Measurements from ENCODE around the genes TPM3, CKS1B and ZBTB7B.

- RRBS: no CpG with 5 or more reads among the region's 6 CpGs
Observed at GRCh38 chr1:153803326-153804420, 28.5 kb downstream of the SLC27A3 start.

- RRBS: no CpG with 5 or more reads among the region's 1 CpG
Observed at GRCh38 chr1:154022283-154022729, 31.7 kb downstream of the RPS27 start.

DNA sequence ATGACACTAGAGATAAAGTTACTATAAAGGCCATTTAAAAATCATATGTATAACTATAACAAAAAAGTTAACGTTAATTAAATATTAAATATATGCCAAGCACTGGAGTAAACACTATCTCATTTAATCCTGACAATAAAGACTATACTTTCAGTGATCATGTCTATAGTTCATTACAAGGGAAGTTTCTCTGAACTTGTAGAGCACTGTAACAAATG lies 75.2 kb downstream of the TPM3 start:
- RRBS: no CpG with 5 or more reads among the region's 1 CpG

GRCh38 chr1:154154255-154154752 lies 37.6 kb downstream of the TPM3 start:
- RRBS: no CpG with 5 or more reads among the region's 11 CpGs

- RRBS: no CpG with 5 or more reads among the region's 2 CpGs
Observed at GRCh38 chr1:154191813-154192467, at the start of gene TPM3. TSS of gene TPM3 (minus strand) at chr1:154192100.

DNA sequence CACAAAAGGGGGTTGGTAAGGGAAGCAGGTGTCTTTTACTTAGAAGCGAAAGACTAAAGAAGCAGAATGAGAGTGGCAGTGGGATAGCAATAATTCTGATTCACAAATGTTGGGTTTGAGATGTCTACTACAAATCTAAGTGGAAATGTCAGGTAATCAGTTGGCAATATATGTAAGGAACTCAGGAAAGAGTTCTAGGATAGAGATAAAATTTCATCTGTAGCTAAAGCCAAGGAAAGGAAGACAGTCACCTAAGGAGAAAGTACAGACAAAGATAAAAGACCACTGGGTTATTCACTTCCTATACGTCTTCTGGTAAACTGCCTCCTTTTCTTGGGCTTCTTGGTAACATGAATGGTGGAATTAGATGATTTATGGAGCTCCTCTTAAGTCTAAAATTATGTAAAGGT lies 1.3 kb downstream of the C1orf43 start:
- RRBS: no CpG with 5 or more reads among the region's 2 CpGs

DNA sequence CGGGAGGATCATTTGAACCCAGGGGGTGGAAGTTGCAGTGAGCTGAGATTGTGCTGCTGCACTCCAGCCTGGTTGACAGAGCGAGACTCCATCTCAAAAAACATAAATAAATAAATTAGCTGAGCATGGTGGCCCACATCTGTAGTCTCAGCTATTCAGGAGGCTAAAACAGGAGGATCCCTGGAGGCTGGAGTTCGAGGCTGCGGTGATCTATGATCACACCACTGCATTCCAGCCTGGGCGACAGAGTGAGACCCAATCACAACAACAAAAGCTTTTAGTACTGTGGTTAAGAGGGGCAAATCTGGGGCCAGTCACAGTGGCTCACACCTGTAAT lies 5.5 kb downstream of the HAX1 start:
- RRBS: no CpG with 5 or more reads among the region's 5 CpGs

DNA sequence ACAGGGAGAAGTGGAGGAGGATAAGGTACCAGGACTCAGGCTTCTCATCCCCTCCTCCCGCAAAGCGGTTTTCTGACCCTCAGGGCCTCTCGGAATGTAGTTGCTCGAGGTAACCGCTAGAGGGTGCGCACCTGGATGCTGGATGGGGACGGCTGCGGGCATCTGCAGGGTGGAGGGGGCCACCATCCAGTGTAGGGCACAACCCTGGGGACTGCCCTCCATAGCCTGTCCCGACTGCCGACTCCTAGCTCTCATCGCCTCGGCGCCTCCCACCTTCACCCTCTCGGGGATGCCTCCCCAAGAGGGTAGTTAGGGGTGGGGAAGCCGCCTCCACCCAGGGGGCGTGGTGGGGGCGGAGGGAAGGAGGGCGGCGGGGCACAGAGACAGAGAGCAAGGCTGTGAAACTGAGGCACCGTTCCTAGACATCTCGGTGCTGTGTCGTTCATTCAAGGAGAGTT lies 656 bp upstream of the ATP8B2 start:
- RRBS: no CpG with 5 or more reads among the region's 22 CpGs

- RRBS: no CpG with 5 or more reads among the region's 7 CpGs
Observed at GRCh38 chr1:154334968-154335295, 9.6 kb downstream of the ATP8B2 start.

DNA sequence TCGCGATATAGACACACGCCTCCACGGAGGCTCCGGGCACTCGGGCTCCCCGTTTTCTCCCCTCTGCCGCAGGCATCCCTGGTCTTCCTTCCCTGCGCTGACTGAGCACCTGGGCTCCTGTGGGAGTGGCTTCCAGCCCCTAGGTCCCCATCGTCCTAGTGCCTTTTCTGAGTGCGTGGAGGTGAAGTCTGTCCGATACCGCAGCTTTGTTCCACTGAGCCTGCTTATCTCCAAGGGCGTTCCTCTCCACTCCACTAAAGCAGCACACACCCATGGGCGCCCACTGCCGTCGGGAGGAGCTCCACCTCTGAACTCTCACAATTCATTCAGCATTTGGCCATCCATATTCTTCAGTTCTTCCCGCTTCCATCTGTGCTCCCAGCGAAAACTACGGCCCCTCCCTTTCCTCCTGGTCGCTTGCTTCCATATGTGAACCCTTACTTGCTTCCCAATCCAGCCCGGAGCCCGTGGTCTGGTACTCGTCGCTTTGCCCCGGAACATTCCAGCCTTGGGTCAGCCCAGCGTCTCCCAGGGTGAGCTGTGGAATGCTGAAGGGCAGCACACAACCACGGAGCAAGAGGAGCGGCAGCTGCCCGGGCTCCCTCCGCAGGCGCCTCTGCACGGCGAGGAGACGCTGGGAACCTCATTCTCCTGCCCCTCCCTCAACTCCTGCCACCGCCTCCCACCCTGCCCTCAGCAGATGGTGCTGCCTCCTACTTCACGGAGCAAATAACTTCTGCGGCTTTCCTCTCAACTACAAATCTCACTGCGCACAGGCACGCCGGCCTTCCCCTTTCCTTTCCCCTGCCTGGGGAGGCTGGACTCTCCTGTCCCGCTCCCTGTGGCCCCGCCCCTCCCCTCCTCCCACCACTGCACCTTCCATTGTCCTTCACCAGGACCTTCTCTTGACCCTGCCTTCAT lies 27.5 kb downstream of the ATP8B2 start:
- RRBS: 7% methylated on average over 5 of the region's 43 CpGs

- RRBS: no CpG with 5 or more reads among the region's 14 CpGs
Observed at GRCh38 chr1:154430646-154431538, 25.7 kb downstream of the IL6R start.

DNA sequence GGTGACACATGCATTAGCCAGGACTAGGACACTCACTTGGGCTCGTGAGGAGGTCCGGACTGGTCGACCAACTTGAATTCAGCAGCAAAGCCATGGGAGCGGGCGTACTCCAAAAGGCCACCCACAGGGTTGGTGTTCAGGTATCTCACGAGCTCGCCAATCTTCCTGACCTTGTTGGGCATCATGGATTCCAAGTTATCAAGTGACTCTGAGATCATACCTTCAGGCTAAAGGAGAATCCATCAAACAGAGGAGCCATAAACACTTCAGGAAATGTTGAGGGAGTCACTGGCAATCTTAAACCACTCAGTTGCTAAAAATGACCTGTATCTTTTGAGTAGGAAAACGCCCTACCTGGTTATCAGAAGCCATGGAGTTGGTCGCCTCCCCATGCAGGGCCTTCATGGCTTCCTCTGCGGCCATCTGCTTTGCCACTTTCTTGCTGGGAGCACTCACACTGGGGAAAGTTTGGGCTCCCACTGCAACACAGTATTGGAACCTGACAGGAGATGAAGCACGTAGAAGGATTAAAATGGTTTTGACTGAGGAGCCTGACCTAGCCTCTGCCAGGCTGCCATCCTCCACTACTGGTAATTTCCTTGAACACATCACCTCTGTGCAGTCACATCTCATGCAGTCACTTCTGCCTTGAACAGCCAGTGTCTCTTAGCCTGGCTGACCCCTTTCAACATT lies 11.1 kb downstream of the ADAR start:
- RRBS: no CpG with 5 or more reads among the region's 11 CpGs

- RRBS: 7% methylated on average over 2 of the region's 25 CpGs
Observed at GRCh38 chr1:154627819-154628326, 19.9 kb upstream of the ADAR start.

DNA sequence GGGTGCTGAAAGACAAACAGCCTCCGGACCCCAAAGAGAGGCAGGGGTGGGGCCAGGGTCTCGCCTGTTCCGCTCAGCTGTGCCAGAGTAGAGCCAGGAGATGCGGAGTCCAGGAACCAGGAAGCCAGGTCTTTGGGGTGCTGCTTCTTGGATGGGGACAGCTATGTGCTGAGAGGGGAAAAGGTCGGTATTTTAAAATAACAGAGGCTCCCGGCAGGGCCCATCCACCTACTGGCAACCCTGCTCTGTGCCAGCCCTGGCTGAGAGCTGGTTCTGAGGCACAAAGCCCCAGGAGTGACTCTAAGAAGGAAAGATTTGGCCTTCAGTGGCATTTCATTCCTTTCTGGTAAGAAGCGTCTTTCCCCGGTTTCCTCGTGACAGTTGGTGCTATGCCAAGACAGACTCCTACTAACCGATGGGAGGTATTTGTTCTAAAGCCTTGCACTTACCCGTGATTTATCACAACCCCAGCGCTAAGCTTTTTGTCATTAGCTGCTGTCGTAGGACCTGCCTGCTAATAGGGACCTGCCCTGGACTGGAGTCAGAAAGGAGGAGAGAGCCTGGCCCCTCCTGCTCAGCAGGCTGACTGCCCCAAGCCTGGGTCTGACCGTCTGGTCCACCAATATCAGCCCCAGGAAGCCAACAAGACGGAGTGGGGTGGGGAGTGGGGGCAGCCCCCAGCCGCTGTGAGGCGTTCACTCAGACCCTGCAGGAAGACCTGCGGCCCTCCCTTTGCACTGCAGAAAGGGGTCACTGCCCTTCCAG lies 123.1 kb upstream of the ADAR start:
- RRBS: no CpG with 5 or more reads among the region's 18 CpGs

DNA sequence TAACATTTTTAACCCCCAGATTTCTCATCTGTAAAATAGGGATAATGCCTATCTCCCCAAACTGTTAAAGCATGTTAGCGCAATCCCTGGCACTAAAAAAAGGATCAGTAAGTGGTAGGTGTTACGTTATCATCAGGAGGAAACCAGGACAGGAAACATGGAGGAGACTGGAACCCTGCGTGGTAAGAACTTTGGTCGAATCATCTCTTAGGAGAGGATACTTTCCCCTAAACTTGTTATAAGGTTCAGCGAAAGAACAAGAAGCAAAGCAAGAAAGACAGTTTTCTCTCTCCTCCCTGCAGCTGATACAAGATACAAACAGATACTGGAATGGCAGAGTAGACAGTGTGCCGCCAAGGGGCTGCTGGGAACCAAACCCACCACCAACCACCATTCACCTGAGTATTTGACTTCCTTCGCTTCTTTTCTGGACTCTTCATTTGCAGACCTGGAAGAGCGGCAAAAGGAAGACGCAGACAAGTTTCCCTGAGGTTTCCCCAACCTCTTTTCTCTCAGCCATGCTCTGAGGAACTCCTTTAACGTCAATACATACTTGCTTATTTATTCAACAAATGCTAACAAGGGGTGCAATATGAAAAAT lies 903 bp downstream of the PYGO2 start:
- RRBS: no CpG with 5 or more reads among the region's 10 CpGs

DNA sequence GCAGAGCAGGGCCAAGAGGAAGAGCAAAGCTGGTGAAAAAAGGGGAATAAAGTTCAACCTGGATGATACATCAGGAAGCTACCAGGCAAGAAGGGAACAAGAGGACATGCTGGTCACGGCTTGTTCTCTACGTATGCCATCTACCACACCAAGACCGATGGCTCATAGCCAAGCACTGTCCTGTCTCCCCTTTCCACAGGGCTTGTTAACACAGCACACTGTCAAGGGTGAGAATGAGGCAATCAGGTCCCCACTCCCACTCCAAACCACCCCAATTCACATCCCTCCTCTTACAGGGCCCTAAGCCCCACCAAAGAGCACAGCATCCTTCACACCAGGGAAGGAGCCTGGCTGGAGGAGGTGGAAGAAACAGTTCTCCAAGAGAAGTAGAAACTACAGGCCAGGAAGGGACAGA lies 800 bp upstream of the SHC1 start:
- RRBS: no CpG with 5 or more reads among the region's 3 CpGs

GRCh38 chr1:154974597-154975382 lies at the start of gene CKS1B:
TSS of gene CKS1B (plus strand) at chr1:154974681.
- RRBS: no CpG with 5 or more reads among the region's 49 CpGs

- RRBS: no CpG with 5 or more reads among the region's 39 CpGs
Observed at GRCh38 chr1:155002702-155003369, at the start of gene ZBTB7B. TSS of gene ZBTB7B (plus strand) at chr1:155002802.

- RRBS: 83% methylated on average over 8 of the region's 48 CpGs
Observed at GRCh38 chr1:155014566-155015972, 12.5 kb downstream of the ZBTB7B start.

- RRBS: no CpG with 5 or more reads among the region's 3 CpGs
Observed at GRCh38 chr1:155077656-155078251, 883 bp upstream of the EFNA3 start.